Skeletal muscle cell (primary cell): ENCODE results near the genes FBXW5, SAPCD2 and CYSRT1.

- RRBS = no CpG with 5 or more reads among the region's 30 CpGs
Measured at GRCh38 chr9:136694197-136694857, 7.1 kb upstream of the AGPAT2 start.

DNA sequence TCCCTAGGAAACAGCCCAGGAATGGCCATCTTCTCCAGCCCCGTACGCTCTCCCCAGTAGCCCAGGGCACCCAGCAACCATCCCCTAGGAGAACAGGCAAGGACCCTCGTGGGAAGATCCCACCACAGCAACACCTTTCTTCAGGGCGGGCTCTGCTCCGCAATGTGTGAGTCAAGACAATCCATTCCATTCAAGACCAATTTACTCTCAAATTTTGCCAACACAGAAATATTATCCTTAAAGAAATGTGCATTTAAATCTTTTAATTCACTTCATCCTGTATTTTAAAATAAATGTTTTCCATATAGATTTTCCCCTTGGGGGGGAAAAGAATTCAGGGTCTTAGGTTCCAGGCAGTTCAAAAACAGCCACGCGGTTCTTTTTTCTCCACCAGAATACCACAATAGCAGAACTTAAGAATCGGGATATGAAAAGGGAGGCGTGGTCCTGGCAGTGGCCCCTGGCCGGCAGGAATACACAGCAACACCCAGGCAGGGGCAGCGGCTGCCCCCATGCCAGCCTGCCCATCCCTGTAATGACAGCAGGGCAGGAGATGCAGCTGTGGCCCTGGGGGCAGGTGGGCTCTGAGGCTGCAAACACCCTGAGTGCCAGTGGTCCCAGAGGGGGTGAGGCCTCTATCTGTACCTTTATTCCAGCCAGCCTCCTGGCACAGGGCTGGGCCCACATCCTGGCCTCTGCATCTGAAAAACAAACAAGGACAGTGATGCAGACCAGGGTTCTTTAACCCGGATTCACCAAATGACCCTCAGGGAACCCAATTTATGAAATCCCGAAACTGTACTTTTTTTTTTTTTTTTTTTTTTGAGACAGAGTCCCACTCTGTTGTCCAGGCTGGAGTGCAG is 12.3 kb downstream of the DIPK1B start:
- RRBS = no CpG with 5 or more reads among the region's 13 CpGs

DNA sequence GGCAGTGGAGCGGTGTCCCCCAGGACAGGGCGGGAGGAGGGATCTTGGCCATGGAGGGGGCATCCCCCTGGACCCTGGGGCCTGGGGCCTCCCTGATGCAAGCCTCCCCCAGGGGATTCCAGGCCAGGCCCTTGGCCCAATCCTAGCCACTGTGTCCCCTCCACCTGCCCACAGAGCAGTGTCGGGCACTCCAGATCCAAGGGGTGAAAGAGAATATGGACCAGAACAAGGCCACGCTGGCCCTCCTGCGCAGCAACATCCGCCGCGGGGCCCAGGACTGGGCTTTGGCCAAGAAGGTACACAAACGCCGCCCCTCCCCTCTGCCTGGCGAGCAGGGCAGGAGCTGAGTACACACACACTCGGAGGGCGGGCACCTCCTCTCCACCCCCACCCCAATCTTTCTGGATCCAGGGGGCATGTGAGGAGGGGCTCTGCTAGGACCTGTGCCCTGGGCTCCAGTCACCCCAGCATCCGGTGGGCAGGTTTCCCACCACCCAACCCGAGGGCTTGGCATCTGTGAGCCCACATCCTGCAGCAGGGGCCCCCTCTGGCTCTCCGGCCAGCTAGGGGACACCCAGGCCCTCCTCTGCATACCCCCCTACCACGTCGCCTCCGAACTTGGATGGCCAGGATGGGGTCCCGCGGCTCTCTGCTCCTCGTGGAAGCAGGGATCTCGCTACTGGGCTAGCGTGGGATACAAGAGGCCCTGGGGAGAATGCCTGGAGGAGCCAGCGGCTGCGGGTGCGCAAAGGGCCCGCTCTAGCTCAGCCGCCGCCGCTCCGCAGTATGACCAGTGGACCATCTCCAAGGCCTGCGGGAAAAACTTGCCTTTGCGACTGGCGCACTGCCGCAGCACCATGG is 3.0 kb downstream of the CCDC183 start:
- RRBS = 29% methylated on average over 3 of the region's 36 CpGs

DNA sequence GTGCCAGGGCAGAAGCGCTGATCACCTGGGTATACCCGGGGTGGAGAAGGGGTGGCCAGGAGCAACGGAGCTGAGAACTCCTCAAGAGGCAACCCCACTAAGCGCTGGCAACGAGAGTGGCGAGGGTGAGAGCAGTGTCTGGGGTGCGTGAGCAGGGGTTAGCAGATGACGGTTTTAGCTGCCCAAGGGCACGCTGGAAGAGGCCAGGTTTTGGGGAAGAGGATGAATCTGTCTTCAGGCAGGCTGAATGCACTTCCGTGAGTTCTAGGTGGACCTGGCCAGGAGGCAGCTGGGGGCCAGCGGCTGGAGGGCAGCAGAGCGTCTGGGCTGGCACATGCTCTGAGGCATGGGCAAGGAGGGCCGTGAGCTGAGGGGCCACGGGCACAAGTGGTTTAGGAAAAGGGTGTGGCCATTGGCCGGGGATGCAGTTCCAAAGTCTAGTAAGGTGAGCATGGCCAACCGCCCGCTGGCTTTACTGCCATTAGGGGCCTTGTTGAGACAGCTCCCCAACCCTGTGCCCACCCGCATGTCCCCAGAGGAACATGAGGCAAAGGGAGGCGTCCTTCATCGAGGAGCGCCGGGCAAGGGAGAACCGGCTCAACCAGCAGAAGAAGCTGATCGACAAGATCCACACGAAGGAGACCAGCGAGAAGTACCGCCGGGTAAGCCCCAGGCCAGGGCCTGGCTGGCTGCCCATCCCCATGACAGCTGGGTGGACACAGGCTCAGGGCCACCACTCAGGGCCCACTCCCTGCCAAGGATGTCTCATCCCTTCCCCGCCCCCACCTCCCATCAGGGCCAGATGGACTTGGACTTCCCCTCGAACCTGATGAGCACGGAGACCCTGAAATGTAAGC is 3.6 kb upstream of the RABL6 start:
- RRBS = 87% methylated on average over 6 of the region's 31 CpGs

DNA sequence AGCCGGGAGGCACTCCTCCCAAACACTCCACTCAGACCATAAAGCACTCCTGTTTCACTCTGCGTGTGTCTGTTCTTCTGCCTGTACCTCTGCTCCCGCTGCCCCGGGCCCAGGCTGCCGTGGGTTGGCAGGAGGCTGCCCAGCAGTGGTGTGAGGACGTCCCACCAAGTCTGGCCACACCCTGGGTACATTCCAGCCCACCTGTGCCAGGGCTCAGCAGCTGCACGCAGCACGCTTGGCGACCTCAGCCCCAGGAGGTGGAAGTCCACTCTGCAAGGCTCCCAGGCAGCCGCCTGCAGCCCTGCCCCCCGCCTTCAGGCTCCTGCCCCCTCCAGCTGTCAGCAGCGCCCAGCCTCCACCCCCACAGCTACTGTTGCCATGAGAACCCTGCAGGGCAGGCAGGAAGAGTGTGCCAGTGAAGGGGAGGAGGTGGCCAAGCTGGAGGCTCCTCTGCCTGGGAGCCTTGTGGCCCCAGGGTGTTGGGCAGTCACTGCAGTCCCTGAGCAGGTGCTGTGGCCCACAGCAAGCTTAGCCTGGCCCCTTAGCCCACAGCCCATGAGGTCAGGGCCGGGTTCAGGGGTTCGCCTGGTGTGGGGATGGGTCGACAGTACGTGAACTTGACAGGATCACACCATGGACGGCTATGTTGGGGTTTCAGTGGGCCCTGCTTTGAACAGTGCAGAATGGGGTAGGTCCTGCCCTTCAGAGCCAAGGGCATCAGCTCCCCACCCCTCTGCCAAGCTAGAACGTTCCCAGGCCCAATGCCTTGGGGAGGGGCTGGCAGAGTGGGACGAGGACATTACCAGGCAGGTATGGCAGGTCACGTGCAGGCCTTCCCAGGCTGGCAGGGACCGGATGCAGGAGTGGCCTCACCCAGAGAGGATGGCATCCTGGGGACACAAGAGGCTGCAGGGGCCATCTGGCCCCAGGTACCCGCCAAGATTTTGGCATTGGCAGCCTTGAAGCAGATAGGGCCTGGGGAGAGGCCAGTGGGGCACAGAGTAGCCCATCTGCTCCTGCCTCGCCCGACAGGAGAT is 834 bp upstream of the AJM1 start:
- RRBS = no CpG with 5 or more reads among the region's 24 CpGs

DNA sequence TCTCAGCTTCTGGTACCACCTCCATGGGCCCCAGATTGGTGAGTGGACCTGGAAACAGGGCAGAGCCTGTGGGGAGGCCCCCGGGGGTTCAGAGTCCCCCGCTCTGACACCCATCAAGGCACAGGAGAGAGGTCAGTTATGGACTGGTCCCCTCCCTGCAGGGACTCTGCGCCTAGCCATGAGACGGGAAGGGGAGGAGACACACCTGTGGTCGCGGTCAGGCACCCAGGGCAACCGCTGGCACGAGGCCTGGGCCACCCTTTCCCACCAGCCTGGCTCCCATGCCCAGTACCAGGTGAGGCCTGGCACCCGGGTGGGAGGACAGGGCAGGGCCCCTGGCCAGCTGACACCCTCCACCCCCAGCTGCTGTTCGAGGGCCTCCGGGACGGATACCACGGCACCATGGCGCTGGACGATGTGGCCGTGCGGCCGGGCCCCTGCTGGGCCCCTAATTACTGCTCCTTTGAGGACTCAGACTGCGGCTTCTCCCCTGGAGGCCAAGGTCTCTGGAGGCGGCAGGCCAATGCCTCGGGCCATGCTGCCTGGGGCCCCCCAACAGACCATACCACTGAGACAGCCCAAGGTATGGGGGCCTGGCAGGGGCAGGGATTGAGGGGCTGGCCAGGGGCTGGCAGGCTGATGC is 5.0 kb downstream of the MAMDC4 start:
- RRBS = 76% methylated on average over 10 of the region's 21 CpGs

DNA sequence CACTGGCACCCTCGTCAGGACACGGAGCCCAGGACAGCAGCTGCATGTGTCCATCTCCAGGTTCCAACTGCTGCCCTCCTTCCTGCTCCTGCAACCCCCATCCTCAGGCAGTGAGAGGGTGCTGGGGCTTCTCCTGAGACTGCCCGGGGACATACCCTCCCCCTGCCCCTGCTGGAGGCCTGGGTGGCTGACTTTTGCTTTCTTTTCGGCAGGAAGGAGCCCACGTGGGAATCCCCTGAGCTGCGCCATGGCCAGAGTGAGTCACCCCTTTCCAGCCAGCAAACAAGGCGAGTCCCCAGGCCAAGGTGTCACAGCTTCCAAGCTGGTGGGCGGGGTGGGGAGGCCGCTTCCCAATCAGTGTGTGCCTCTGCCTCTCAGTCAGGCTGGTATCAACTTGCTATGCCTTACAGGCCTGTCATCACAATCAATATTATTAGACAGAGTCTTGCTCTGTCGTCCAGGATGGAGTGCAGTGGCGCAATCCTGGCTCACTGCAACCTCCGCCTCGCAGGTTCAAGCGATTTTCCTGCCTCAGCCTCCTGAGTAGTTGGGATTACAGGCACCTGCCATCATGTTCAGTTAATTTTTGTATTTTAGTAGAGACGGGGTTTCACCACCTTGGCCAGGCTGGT is 3.7 kb upstream of the TRAF2 start:
- RRBS = no CpG with 5 or more reads among the region's 15 CpGs

DNA sequence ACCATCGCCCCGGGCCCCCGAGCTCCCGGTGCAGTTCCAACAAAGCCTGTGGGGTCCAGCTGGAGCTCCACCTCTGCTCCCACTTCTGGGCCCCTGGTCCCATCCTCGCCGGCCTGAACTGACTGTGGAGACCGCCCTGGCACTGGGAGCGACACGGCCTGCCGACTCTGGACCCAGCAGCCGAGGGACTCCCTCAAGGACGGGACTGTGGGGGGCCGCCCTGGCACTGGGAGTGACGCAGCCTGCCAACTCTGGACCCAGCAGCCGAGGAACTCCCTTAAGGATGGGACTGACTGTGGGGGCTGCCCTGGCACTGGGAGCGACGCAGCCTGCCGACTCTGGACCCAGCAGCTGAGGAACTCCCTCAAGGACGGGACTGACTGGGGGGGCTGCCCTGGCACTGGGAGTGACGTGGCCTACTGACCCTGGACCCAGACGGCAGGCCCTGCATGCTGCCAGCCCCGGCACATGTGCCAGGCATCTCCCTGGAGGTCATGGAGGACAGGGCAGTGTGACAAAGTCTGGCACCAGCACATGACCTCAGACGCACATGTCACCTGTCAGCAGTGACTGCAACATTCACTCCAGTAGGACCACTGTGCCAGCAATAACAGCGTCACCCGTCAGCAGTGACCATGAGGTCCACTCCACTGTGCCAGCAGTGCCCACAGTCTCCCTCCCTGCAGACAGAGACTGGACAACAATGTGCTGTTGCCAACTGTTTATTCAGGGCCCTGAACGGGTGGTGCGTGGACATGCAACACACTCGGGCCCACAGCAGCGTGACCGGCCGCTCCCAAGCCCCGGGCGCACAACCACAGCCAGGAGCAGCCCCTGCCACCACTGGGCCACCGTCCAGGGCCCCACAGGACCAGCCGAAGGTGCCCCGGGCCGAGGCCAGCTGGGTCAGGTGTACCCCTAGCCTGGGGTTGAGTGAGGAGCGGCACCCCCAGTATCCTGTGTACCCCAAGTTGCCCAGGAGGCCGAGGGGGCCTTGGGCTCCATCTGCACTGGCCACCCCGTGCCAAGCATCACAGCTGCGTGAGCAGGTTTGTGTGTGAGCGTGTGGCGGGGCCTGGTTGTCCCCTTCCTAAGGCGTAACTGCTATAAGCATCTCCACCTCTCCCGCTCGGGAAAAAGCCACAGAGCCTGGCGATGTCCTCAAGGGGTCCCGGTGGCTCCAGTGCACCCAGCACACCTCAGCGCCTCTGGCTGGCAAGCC is 4.4 kb downstream of the FBXW5 start:
- RRBS = 85% methylated on average over 7 of the region's 49 CpGs

GRCh38 chr9:136944287-136945428 is at the start of gene FBXW5:
Gene FBXW5, minus strand, starts transcription at chr9:136944738.
- RRBS = under 1% methylated on average over 17 of the region's 114 CpGs

DNA sequence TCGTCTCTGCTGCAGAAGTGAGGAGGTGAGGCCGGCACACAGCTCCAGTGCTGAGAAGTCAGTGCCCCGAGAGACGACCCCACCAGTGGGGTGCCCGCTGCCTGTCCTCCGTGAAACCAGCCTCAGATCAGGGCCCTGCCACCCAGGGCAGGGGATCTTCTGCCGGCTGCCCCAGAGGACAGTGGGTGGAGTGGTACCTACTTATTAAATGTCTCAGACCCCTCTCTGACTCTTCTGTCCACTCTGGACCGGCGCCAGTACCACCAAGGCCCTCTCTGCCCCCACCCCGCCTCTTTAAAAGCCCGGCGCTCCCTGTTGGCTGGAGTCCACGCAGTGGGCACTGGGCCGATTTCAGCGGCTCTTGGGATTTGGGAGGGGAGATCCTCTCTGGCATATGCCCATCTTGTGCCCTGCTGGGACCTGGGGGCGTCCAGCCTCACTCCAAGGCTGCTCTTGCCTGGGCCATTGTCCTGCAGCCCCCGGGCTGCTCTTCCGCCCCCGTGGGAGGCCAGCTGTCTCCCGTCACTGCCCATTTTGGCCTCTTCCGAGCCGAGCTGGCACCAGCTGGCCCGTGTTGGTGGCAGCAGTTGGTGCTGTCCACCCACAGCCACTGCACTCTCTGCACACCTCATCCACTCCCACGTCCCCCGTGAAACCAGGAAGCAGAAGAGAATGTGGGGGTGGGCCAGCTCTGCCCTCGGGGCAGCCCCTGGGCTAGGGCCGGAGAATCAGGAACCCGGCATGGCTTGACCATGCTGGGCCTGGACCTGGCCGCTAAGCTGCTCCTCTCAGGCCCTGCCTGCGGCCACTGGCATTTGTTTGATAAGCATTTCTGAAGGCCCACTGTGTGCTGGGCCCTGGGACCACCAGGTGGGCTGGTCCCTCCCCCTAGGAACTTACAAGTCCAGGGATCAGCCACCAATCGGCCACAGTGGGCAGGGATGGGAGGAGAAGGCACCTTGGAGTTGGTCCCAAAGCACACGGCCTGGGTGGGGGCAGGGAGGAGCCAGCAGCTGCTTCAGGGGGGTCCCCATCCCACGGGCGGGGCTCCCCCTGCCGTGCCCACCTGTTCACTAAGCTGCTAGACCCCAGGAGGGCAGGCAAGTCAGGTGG is 2.1 kb downstream of the C8G start:
- RRBS = 68% methylated on average over 6 of the region's 35 CpGs

DNA sequence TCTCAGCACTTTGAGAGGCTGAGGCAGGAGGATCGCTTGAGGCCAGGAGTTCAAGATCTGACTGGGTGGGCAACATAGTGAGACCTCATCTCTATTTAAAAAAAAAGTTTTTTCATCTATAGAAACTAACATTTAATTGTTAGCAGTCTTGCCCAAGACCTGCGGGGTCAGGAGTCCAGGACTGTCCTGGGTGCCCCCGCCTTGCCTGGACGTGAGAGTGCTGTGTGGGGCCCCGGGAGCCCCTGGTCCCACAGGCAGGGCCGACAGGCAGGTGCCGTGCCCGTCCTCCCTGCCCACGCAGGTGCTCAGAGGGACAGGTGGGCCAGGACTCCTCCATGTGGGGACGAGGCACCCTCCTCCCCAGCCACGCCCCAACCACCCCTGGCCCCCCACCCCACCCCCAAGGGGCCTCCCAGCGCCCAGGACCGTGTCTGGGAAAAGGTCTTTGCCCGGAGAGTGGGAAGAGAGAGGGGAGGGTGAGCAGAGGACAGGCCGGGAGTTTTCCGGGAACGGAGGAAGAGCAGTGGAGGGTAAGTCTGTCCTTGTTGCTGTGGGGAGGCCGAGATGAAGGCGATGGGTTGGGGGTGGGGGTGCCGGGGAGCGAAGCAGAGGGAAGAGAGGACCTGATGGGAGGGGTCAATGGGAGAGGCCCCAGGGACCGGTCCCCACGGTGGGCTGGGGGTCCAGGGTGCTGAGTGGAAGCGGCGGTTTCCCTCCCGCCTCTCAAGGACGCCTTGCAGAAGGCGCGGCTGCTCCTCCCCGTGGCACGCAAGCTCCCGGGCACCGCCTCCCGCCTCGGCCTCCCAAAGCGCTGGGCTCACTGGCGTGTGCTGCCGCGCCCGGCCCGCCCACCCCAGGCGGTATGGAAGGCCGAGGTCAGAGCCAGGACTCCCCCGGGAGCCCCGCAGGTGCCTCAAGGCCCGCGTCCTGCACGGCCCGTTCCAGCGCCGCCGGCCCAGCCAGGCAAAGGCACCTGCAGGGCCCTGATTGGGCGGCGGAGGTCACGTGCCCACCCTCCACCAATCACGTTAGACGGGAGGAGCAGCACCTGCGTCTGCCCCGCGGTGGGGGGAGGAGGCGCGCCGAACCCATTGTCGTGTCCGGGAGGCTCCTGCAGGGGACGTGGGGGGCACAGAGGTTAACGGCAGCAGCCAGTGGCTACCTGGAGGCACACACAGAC is 2.5 kb upstream of the LCN12 start:
- RRBS = 1% methylated on average over 29 of the region's 67 CpGs

- RRBS = 42% methylated on average over 7 of the region's 22 CpGs
Measured at GRCh38 chr9:136997807-136998426, 1.5 kb upstream of the CLIC3 start.

GRCh38 chr9:137034569-137035158 is 2.8 kb upstream of the FUT7 start:
- RRBS = 60% methylated on average over 6 of the region's 20 CpGs

DNA sequence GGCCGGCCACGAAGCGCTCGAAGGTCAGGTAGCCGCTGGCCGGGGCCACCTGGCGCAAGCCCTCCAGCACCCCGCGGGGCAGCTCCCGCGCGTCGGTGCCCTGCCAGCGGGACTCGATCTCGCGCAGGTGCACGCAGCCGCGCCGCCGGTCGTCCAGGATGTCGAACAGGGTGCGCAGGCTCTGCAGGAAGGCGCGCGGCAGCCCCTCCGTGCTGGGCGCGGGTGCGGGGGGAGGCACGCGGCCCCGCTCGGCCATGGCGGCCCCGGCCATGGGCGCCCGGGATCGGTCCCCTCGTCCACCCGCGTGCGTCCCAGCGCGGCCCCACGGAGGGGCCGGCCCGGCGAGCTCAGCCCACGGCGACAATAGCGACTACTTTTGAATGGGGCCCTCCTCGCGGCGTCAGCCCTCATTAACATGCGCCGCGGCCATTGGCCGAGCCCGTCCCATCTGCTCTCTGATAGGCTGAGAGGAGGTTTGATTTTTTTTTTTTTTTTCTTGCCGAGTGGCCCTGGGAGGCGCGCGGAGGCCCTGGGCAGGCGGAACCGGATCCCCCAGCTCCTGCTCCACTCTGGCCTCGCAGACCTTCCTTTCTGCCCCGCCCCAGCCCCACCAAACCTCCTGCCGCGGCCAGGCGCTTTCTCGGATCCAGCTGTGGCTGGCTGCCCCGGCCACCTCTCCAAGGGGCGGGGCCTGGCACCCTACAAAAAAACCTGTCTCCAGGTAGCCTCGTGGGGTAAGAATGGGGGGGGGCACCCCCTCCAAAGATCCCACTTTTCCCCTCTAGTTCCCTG is at the start of gene SAPCD2:
Gene SAPCD2 (minus strand): TSS at position 368 of the 792 bp plus-strand sequence.
- RRBS = 3% methylated on average over 7 of the region's 77 CpGs

DNA sequence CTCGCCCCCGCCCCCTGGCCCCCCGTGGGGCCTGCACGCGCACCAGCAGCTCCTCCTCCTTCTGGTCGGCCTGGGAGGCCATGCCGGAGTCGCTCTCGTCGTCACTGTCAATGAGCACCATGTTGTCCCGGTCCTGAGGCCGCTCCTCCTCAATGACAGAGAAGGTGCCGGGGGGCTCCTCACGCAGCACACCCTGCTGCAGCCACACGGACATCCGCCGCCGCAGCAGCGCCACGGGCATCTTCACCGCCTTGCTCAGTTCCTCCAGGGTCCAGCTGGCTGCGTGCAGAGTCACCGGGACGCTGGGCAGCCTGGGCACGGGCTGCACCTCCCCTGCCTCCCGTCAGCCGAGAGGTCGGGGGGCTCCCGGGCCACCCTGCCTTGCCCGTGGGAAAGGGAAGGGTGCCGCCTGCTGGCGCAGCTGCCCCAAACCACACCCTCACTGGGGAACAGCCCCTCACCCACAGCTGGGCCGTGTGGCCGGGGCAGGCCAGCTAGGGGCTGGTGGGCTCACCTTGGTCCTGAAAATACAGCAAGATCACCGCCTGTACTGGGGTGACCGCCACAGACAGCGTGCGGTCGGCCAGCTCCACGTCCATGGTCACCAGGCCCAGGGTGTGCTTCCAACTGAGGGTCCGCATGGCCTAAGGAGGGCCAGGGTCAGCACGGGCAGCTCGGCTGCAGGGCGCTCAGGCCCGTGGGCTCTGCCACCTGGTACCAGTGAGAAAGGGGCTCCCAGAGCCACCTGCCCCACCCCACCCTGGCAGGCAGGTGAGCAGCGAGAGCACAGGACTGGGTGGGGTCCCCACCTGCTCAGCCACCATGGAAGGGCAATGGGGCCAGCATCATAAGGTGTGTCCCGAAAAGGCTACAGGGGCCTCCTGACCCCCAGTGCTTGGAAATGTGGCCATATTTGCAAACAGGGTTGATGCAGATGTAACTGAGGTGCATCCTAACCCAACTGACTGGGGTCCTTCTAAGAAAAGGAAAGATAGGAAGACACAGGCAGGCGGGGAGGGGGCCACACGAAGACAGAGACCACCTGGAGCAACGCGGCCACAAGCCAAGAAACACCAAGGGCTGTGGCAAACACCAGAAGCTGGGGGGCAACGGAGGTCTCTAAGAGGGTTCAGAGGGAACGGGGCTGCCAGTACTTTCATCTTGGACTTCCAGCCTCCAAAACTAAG is 3.7 kb upstream of the TMEM210 start:
- RRBS = 10% methylated on average over 9 of the region's 53 CpGs

- RRBS = no CpG with 5 or more reads among the region's 10 CpGs
Measured at GRCh38 chr9:137190512-137190965, 2.1 kb downstream of the SSNA1 start.

DNA sequence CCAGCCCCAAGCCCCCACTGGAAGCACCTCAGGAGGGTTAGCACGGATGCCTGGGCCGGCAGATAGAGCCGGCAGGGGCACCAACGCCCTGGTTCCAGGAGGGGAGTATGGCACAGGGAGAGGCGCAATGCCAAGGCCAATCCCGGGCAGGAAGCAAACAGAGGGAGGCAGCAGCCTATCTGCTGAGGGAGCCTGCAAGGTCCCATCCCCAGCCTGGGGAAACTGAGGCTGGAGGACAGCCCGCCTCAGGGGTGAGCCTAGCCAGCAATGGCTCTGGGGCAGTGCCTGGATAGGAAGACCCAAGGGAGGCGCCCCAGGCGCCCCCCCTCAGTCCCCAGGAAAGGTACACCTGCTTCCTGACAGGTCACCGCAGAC is 2.7 kb downstream of the TPRN start:
- RRBS = 89% methylated on average over 4 of the region's 10 CpGs

- RRBS = 2% methylated on average over 7 of the region's 35 CpGs
Measured at GRCh38 chr9:137200898-137201319, 368 bp upstream of the TPRN start.

GRCh38 chr9:137224792-137225413 is at the start of gene CYSRT1:
Gene CYSRT1, plus strand, starts transcription at chr9:137225174.
- RRBS = 62% methylated on average over 2 of the region's 17 CpGs

- RRBS = no CpG with 5 or more reads among the region's 10 CpGs
Measured at GRCh38 chr9:137237966-137238652, 3.0 kb upstream of the TUBB4B start.